ENCODE data around the genes MSMO1 and PALLD.

GRCh38 chr4:159117954-159118387 lies 15.1 kb downstream of the RAPGEF2 start:
- PRO-cap, 2 experiments, result peak in 1 of 2 experiments; most common plus-strand start chr4:159118272 (in 1); most common minus-strand start chr4:159118133 (in 1)

- PRO-cap, 2 experiments, result no peak in any of the 2 experiments
These were observed 125.0 kb downstream of the RAPGEF2 start for GRCh38 chr4:159227762-159228475.

DNA sequence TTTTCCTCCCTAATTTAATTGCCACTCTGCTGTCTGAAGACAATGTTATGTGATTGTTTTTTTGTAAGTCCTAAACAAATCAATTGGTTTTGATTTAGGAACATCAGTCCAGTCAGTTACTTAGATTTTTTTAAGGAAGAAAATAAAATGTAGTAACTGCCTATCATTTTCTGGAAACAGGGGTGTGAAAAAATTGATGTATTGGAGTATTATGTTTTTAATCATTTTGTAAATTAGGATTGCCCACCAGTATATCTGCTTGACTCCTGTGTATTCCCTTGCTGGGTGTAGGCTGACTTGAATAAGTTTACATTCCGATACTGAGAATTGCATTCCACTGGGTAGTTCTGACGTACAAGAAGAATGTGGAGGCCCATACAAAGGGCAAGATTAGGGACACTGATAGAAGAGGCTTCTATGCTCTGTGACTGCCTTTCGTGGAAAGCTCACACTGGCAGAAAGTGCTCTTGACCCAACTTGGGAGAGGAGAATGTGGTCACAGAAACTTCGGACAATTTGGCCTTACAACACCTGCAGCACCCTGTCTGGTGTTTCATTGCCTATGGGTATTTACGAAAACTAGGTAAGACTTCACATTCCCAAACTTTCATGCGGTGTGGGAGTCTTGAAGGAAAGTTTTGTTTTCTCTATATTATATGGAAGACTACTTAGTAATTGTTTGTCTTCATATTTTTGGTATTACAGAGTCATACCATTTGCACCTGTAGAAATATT lies 126.2 kb downstream of the RAPGEF2 start:
- PRO-cap, 2 experiments, result no peak in any of the 2 experiments

GRCh38 chr4:159267281-159268109 lies 164.6 kb downstream of the RAPGEF2 start:
- PRO-cap, 2 experiments, result no peak in any of the 2 experiments

- PRO-cap, 2 experiments, result no peak in any of the 2 experiments
These were observed 346.0 kb downstream of the FSTL5 start for GRCh38 chr4:161817788-161818181.

GRCh38 chr4:165215137-165215650 lies 7.8 kb downstream of the KLHL2 start:
- PRO-cap, 2 experiments, result no peak in any of the 2 experiments

DNA sequence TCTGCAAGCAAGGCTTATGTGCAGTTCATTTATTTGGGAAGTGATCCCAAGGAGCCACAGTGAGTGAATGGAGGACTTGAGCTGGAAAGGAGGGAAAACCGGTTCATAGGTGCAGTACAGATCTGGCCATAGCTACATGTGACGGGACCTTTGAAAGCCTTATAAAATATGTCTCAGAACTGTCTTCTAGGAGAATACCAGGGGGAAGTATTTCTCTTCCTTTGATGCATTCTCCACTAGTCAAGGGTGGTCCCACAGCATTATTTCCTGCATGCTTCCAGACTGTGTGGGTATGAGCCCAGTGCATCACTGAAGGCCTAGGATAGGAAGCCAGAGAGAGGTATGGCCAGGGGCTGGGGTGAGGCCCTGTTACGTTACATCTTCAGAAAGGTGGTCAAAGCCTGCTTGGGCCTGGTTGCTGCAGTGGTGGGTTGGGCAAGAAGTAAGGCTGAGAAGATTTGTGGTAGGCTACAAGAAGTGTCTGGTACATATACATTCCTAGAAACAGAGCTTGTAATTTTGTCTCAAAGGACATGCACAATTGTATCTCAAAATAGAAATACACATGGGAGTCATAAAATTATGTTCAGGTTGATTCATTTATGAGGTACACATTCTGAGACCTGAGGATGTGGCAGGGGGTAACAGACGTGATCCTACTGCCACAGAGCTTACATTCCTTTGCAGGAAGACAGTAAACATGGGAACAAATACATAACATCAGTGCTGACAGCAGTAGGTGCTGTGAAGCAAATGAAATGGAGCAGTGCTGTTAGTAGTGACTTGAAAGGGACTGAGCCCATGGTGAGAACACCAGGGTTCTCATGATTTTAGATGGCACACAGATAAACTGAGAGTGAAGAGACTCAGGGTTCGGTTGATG lies 22.1 kb downstream of the GK3 start:
- PRO-cap, 2 experiments, result no peak in any of the 2 experiments

- PRO-cap, 2 experiments, result peak in 2 of 2 experiments; most common plus-strand start chr4:165327720 (in 2); most common minus-strand start chr4:165327921 (in 2)
These were observed at the start of gene MSMO1 for GRCh38 chr4:165327616-165328518. TSS of gene MSMO1 (plus strand) at chr4:165327669.

- PRO-cap, 2 experiments, result no peak in any of the 2 experiments
These were observed 9.2 kb downstream of the MSMO1 start for GRCh38 chr4:165336429-165337345.

- PRO-cap, 2 experiments, result no peak in any of the 2 experiments
These were observed 108.5 kb downstream of the CPE start for GRCh38 chr4:165487209-165487796.

GRCh38 chr4:165495478-165495795 lies 116.6 kb downstream of the CPE start:
- PRO-cap, 2 experiments, result no peak in any of the 2 experiments

GRCh38 chr4:166045346-166045660 lies 172.3 kb downstream of the TLL1 start:
- PRO-cap, 2 experiments, result no peak in any of the 2 experiments

DNA sequence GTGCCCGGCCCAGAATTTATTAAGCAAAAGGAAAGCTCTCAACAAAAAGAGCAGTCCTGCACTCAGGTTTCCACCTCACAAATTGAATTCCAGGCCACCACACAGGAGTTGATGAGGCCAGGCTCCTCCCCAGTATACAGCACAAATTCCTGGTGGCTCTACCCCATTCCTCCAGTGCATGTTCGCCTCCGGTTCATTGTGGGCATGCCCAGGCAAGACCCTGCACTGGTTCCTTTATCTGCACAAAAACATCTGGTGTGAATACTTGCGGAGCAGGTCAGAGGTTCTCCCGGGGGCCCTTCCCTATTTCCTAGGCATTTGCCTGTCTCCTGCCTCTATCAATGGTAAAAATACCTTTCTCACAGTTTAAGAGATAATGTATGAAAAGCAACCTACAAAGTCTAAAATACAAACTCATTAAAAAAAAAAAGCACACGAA lies 195.2 kb upstream of the ANXA10 start:
- PRO-cap, 2 experiments, result no peak in any of the 2 experiments

DNA sequence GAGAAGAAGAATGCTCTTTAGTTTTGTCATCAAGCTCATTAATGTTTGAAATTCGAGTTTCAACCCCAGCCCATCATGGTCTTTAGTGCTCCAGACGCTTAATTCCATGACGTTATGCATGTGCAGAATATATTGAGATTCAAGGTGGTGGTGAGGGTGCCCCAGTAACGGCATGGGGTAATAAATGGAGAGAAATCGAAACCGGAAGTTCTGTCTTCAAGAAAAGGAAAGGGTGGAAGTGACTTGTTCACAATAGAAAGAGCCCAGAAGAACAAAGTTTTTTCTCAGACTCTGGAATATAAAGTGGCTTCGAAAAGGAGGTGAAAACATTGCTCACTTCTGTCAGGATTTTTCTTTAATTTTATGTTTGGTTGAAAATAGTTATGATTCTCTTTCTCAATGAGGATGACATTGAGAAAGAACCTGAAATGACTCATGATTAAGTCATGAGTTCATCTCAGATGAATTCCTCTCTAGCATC lies 699 bp upstream of the DDX60L start:
- PRO-cap, 2 experiments, result peak in 2 of 2 experiments; most common plus-strand start position 213 of the sequence (in 1); most common minus-strand start position 116 of the sequence (in 2)

DNA sequence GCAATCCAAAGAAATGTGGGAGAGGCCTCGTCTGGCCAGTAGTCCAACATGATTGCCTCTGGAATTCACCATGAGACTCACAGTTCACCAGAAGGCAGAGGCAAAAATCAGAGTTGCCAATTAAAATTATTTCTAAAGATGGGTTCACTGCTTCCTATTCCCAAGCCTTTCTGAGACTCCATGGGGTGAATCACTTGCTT lies 2.1 kb upstream of the PALLD start:
- PRO-cap, 2 experiments, result peak in 1 of 2 experiments; most common minus-strand start position 67 of the sequence (in 1)

DNA sequence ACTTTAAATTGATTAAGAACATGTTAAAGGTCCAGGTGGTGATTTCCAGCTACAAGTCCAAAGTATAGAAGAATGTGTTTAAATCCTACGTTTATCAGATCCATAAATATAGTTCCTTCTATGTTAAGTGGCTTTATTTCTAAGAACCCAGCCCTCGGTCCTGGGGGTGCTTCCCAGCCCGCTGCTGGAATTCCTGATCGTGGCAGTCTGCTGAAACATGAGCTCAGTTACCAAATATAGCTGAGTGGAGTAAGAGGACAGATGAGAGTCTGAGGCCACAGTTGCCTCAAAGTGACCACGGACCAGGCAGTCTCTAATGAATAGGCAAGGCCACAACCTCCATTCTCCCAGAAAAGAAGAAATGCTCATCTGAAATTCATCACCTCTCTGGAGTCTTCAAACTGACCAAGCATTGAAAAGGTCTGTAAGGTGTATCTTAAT lies at the start of gene PALLD:
TSS of gene PALLD (plus strand) at position 278 of the 441 bp plus-strand sequence.
- PRO-cap, 2 experiments, result no peak in any of the 2 experiments

DNA sequence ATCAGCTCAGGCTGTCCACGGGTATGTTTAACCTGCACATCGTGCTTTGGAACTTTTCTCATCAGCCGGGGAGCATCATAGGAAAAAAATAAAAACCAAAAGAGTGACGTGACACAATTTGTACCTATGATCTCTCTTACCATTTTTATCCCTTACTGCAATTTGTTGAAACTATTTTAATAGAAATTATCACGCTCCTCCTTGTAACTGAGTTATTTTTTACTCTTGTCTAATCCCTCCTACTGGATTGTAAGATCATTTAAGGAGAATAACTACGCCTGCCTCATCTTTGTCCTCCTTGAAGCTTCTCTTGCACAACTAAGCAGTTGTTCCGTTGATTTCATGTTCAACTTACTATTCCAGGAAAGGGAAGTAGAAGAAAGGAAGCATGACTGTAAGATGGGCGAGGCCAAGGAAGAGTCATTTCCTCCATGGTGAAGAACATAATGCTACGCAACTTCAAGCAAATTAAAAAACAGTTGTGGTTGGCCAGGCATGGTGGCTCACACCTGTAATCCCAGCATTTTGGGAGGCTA lies 7.0 kb downstream of the PALLD start:
- PRO-cap, 2 experiments, result no peak in any of the 2 experiments

DNA sequence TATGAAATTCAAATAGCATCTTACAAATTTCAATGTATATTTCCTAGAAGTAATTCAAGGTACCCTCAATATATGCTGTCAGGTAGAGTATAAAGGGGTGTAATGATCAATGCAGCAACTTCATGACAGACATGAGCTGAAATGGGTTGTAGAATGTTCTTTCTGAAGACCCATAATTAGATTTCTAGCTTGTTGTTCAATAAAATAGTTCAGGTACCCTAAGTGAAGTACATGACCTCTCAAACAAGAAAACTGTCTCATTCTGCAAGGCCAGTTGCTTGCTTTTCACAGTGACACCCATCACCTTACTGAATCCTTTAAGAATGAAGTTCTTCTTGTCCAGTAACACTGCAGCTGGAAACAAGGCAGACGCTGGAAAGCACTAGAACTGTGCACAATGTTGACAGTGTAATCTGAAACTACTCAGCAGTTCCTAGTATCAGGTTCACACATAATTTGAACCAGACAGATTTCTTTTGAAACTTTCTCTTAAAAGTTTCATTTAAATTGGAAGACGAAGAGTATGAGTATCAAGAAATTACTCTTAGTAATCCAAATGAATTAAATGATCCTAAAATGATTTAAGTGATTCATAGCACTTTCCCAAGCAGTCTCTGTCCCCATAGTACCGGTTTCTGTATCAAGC lies 63.3 kb downstream of the PALLD start:
- PRO-cap, 2 experiments, result no peak in any of the 2 experiments

DNA sequence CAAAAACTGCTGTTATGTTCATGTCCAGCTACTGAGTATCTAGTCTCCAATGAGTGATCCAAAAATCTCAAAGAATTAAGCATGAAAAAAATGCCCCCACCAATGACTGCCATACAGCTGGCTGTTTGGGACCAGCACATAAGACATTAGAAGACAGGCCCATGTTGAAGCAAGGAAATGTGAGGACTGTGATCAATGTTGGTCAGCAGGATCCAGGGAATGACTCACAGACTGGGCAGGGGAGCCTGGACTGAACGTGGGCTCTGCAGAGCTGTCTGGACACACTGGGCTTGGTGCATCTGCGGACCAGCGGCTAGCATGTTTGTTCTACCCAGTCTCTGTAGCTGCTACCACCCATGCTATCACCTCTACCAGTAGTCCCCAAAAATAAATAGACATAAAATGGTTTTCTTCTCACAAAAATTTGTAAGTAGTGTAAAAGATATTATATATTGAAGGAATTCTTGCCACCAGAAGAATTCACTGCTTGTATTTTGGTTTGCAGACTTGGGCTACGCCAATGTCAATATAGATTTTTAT lies 108.6 kb downstream of the PALLD start:
- PRO-cap, 2 experiments, result no peak in any of the 2 experiments

- PRO-cap, 2 experiments, result no peak in any of the 2 experiments
These were observed 194.6 kb downstream of the CBR4 start for GRCh38 chr4:168815234-168815995.